Cardiac septum (tissue), 1 donor: ENCODE data around the genes NOL8, OGN and FAM120A.

GRCh38 chr9:91888627-91889541, 61.1 kb downstream of the ROR2 start:
- PRO-cap, result no peak

GRCh38 chr9:92077054-92077811, 38.0 kb downstream of the SPTLC1 start:
- PRO-cap, result no peak

DNA sequence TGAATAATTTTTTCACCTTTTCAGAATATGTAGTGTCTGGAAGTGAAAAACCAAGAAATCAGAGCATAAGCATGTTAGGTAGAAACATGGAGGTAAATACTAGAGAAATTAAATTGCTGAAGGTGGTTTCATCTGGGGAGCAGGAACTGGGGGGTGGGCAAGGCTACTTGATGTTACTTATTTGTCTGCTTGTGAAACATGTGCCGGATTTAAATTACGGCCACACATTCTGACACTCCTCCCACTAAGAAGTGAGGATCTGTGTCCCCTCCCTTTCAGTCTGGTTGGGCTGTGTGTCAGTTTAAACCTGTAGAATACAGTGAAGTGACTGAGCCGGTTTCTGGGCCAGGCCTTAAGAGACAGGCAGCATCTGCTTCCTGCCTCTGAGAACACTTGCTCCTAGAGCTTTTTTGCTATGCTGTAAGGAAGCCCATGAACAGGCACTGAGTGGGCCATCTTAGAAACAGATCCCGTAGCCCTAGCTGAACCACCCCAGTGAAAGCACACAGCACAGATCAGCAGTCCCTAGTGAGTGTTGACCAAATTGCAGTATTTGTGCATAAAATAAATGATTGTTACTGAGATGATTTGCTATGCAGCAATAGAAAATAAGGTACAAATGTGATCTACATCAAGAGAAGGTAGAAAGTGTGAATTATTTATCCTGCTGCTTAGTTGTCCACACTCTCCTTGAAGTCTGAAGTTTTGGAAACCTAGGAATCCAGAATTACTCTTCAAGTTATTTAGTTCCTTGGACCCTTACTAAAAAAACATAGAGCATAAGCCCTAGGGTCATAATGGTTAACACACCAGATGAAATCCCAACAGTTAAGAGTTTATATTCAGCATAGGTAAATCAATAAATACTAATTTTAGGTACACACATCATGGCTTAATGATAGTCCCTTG, 2.5 kb upstream of the IARS1 start:
- PRO-cap, result no peak

- PRO-cap, result bidirectional peak, plus-strand start at chr9:92325242, minus-strand start at chr9:92325106; bidirectional peak, plus-strand start at chr9:92325928, minus-strand start at chr9:92325350
Observed at GRCh38 chr9:92325006-92325757, at the start of gene NOL8. NOL8 (minus strand) TSS chr9:92325350.

GRCh38 chr9:92404447-92404903, at the start of gene OGN:
OGN (minus strand) TSS chr9:92404578.
- PRO-cap, result unidirectional peak, minus-strand start at chr9:92404613

- PRO-cap, result no peak
Observed at GRCh38 chr9:92610281-92611250, 59.4 kb downstream of the IPPK start.

GRCh38 chr9:92712281-92712720, 42.4 kb upstream of the IPPK start:
- PRO-cap, result no peak

- PRO-cap, result no peak
Observed at GRCh38 chr9:92905023-92905692, 27.3 kb upstream of the ZNF484 start.

GRCh38 chr9:93028079-93028766, 30.3 kb upstream of the SUSD3 start:
- PRO-cap, result no peak

DNA sequence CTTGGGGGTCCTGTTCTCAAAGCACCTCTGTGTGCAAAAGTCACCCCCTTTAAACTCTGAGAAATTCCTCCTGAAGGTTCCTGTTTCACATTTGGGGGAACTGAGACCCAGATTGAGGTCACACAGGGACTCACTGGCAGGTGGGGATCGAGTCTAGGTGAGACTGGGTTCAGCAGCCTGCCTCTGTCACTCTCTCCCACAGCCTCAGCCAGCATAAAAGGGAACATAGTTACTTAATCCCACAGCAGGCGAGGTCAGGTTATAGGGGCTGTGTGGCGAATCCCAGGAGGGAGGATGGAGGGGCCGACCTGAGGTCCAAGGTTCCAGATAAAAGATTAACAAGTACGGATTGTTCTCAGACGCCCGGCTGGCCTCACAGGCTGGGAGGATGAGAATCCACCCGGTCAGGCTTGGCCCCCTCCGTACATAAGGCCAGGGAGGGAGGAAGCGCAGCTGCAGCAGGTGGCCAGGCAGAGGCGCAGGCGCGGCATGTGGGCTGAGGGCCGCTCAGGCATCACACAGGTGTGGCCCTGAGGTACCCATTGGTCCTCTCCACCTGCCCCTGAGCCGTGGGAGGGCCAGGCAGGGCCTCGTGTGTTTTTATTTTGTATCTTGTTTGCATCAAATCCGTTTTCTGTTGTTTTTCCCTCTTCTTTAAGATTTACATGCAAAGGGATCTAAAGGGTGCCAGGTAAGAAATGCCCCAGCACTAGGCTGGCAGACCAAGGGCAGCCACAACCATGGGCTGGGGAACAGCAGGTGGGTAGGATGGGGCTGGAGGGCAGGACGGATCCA, 3.4 kb downstream of the SUSD3 start:
- PRO-cap, result no peak

DNA sequence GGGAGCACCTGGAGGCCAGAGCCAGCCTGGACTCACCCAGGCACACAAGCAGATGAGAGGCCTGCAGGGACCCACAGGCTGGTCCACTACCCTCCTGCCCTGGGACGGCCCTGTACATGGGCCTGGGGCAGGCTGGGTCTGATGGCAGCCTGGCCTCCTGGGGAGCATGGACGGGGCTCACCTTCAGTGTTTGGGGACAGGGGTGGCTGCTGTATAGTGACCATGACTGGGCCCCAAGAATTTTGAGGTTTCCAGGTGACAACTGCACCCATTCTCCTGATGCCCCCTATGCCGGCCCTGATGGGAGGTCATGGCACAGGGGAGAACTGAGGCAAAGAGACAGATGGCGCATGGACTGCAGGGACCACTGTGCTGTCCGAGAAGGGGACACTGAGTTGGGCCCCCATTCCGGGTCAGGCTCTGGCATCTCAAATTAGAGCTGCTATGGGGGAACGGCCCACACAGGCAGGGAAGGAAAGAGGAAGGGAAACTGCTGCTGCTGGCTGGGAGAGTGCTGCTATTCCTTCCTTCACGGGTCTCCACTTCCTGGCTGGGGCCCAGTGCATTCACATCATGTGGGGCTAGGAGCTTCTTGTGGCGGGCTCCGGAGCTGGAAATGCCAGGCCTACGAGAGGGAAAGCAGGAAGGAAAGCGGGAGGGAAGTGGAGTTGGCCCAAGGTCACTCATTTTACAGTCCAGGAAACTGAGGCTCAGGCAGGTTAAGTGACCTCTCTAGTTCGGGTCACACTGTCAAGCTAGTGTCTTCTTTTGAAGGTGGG, 1.4 kb upstream of the CARD19 start:
- PRO-cap, result no peak

GRCh38 chr9:93096980-93097815, 1.2 kb downstream of the CARD19 start:
- PRO-cap, result no peak

- PRO-cap, result no peak
Observed at GRCh38 chr9:93111706-93112116, 15.7 kb downstream of the CARD19 start.

DNA sequence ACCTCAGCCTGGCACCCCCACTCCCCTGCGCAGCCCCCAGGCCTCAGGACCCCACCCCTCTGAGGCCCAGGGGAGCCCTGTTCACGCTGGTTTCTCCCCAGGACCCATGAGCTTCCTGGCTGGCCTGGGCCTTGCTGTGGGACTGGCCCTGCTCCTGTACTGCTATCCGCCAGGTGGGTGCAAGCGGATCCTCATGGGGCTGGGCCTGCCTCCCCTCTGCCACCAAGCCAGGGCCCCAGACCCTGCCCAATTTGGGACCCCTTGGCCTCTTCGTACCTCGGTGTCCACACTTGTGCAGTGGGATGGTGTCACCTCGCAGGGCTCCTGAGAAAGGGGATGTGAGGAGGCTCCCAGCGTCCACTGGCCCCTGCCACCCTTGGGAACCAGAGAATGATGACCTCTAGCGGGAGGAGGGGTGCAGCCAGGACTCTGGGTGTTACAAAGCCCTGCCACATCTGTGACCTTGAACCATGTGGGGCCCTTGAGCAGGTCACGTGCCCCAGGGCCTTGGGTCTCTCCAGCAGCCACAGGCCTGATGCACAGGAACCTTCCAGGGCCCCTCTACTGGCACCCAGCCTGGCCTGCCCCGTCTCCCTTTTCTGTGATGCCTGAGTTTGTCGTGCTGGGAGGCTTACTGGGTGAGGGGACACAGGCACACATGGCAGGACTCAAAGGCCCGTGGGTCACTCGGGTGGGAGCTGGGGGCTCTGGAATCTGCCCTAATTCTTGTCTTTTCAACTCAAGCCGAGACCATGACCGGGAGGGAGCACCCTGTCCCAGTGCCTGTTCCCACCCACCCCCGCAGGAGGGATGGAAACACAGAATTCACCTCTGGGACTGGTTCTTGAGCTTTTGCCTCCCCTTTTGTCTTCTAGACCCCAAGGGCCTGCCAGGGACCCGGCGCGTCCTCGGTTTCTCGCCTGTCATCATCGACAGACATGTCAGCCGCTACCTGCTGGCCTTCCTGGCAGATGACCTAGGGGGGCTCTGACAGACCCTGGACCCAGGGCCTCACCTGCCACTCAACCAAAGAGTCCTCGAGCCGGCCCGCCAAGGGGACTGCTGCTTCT, 16.4 kb downstream of the CARD19 start:
- PRO-cap, result no peak

GRCh38 chr9:93222859-93223409, 39.0 kb downstream of the WNK2 start:
- PRO-cap, result no peak

DNA sequence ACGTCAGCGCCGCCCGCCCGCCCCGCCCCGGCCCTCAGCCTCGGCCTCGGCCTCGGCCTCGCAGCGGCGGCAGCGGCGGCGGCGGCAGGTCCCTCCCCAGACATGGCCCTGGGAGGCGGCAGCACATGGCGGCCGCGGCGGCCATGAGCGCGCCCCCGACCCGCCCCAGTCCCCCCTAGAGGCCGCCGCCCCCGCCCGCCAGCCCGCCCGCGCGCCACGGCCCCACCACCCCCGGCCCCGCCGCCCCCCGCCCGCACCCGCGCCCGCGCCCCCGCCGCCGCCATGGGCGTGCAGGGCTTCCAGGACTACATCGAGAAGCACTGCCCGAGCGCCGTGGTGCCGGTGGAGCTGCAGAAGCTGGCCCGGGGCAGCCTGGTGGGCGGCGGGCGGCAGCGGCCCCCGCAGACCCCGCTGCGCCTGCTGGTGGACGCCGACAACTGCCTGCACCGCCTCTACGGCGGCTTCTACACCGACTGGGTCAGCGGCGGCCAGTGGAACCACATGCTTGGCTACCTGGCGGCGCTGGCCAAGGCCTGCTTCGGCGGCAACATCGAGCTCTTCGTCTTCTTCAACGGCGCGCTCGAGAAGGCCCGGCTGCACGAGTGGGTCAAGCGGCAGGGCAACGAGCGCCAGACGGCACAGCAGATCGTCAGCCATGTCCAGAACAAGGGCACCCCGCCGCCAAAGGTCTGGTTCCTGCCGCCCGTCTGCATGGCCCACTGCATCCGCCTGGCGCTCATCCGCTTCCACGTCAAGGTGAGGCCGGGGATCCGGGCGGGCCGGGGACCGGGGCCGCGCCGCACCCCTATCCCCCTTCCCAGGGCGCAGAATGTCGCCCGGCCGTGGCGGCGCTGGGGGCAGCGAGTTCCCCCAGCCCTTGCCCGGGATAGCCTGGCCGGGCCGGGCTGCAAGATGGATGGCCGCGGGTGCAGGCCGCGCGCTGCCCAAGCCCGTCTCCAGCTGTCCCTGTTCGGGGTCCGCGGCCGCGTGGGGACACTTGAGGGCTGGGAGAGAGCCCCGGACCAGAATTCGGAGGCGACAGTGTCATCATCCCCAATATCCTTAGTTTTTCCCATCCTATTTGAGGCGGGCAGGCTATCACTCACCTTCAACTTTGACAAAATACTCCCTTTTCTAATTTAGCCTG, at the start of gene FAM120A:
Gene FAM120A, plus strand, starts transcription at position 52 of the 1,147 bp plus-strand sequence.
- PRO-cap, result bidirectional peak, plus-strand start at position 72 of the sequence, minus-strand start outside the sequence

DNA sequence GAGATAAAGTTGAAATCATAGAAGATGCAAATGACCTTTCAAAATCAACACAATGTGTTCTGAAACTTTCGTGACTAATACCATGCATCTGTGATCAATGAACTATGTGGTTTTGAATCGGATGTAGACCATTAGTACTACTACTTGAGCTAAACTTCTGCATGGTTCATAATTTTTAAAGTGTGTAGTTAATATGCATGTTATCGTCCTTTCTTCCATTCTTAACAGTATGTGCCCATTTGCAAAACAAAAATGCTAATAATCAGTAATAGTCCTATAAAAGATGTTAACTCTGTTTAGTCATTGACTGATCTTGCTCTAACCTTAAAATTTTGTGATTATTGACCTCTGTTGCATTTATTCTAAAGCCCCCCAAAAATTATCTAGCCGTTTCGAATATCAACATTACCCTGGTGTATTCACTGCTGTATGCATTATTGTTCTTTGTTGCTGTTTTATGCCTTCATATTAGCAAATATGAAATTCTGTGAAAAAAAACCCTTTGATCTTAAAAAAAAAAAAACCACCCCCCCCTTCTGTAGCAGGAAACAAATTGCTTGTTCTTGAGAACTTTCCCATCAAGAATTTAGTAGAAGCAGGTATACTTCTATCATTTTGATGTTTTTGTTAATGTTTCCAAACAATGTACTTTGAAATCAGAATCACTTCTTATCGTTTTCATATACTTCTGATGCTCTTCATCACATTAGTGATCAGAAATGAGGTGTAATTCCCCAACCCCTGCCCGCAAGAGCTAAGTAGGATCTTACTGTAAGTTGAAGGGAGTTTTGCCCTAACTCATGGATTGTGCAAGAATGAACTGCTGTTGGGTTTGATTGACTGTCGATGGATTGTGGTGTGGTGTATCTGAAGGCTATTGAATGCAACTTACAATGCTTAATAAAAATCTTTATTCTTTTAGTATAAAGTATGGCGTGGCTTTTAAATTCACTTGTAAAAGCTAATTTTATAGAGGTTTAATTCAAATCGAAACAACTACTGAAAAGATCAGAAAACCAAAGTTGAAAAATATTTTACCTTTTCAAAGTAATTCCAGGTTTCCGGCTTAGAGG, 10.9 kb upstream of the PHF2 start:
- PRO-cap, result no peak

GRCh38 chr9:93575673-93576230, 632 bp upstream of the PHF2 start:
- PRO-cap, result bidirectional peak, plus-strand start at chr9:93575895, minus-strand start at chr9:93575865; bidirectional peak, plus-strand start at chr9:93576404, minus-strand start at chr9:93576060

GRCh38 chr9:93659294-93659906, 83.0 kb downstream of the PHF2 start:
- PRO-cap, result no peak

- PRO-cap, result bidirectional peak, plus-strand start at chr9:94166290, minus-strand start at chr9:94165937; bidirectional peak, plus-strand start at chr9:94167025, minus-strand start at chr9:94166673
Observed at GRCh38 chr9:94166068-94166698, 81.9 kb downstream of the PTPDC1 start.